ENCODE measurements around a stretch of chr2.

GRCh38 chr2:45075423-45075955 is 66.2 kb upstream of the SIX2 start:
- PRO-cap, 2 experiments: no peak in any of the 2 experiments

GRCh38 chr2:45168657-45169265 is 159.5 kb upstream of the SIX2 start:
- PRO-cap, 2 experiments: no peak in any of the 2 experiments

DNA sequence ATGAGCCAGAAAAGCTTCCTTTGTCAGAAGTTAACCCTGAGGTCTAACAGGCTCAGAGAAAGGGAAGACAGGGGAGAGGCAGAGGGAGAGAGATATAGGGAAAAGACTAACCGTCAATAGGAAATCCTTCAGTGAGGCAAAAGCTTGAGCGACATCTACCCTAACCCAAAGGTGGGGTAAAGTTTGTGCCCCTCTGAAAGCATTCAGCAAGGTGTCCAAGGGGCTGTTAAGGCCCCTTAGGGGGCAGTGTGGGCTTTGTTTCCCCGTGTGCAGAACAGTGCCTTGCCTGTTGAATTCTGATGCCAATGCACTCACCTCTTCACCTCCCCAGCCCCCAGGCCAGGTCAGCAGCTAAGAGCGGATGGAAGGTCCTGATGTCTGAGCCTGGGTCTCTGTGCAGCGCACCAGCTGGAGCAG is 12.0 kb upstream of the PRKCE start:
- PRO-cap, 2 experiments: no peak in any of the 2 experiments

- PRO-cap, 2 experiments: no peak in any of the 2 experiments
These were observed 294.6 kb upstream of the EPAS1 start for GRCh38 chr2:46002572-46002943.

GRCh38 chr2:46035590-46036524 is 261.4 kb upstream of the EPAS1 start:
- PRO-cap, 2 experiments: no peak in any of the 2 experiments

DNA sequence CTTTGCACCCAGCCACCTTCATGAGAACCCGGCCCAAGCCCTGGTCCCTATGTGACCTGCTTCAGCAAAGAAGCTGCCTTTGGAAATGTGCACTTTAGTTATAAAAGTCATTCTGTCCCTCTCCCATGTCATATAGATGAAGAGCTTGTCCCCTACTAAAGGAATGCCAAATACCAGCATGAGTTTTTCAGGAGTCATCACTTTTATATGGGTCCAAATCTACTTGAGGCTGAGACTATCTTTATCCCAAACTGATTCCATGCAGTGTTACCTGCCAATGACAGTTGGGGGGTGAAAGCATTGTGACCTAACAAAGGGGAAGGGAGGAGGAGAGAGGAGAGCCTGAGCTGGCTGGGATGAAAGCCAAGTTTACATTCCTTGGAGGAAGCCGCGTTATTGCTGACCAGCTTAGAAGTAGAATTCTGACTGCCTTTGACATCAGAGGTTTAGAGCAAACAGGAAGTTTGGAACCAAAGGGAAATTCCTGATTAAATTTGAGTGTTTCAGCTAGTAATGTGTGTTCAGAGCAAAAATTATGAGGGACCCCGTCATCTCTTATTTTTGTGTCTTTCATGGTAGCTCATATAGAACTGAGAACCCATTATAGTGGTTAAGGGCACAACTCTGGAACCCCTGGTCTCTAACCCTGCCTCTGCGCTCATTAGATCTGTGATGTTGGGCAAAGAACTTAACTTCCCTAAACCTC is 199.5 kb upstream of the EPAS1 start:
- PRO-cap, 2 experiments: no peak in any of the 2 experiments

- PRO-cap, 2 experiments: no peak in any of the 2 experiments
These were observed 161.3 kb upstream of the EPAS1 start for GRCh38 chr2:46135770-46136496.

- PRO-cap, 2 experiments: no peak in any of the 2 experiments
These were observed 3.4 kb downstream of the EPAS1 start for GRCh38 chr2:46300402-46301172.

GRCh38 chr2:46319068-46319406 is 21.8 kb downstream of the EPAS1 start:
- PRO-cap, 2 experiments: no peak in any of the 2 experiments

DNA sequence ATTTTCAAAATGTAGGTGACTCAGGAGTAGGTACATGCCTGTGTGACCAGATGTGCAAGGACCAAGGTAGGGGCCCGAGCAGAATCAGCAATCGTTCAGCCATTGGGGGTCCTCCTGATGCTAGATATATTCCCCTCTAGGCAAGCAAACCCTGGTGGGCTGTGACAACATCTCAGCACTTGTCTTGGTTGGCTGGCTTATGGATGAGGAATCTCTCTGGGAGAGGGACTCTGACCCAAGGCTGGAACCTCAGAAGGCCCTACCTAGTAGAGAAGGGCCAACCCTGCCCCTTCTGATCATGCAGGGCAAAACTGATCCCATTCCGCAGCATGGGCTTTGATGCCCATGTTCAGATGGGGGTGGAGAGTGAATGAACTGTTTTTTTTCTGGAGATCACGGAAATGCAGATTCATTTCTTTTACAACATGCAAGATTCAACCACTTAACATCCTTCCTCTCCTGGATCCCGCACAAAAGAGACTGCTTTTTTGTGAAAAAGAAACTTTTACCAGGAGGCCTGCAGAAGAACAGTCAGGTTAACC is 91.1 kb downstream of the EPAS1 start:
- PRO-cap, 2 experiments: no peak in any of the 2 experiments

DNA sequence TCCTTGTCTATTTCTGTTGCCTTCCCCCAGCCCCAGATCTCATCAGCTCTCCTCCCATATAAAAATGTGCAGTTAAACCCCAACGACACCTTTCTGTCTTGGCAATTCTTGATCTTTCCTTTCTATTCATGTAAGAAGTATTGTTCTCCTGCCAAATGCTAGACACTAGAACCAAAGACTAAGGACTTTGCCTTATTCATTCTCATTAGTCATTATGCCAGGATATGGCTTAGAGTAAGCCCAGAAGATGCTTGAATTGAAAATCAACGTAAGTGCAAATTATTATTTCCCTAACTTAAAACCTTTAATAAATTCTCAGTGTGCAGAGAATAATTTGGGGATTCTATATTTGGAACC is 474 bp downstream of the CRIPT start:
- PRO-cap, 2 experiments: no peak in any of the 2 experiments

DNA sequence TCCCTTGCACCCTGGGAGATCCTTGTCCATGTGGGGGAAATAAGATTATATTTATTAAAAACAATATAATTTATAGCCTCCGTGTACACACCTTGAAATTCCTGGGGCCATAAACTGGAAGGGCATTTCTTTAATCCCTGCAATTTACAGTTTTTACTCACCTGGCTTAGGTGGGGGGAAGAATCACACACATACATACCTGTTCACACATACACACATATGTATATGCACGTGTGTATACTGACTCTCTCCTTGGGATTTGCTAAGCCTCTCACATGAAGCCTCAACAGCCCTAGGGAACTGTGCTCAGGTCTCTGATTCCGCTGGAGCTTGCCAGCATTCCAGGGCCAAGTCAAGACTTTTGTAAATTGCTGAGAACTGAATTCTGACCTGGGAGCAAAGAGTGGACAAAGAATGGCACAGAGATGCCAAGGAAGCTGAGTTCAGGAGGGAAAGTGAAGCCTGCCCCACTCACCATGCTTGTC is 39.5 kb downstream of the CRIPT start:
- PRO-cap, 2 experiments: no peak in any of the 2 experiments

DNA sequence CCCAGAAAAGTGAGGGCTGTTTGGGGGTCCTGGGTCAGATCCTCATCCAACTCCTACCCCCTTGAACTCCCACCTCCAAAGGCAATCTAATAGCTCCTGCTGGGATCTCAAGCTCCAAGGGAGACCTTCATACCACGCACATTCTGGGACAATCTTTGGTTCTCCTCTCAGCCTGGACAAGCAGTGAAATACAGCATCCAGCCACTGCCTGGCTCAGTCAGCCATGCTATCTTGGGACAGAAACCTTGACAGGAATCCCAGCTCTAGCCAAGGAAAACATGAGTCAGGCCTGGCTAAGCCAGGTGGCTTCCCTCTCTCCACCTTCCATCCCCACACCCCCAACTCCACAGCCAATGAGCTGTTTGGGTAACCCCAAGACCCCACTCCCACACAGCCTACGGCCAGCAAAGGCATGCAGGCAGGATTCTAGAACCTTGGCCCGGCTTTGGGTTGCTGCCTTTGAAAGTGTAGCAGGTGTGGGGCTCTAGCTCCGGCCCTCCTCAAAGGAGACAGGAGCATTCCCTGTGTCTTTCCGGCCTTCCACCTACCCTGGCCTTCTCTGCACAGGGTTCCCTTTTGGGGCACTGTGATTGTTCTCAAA is 64.9 kb downstream of the MCFD2 start:
- PRO-cap, 2 experiments: no peak in any of the 2 experiments

- PRO-cap, 2 experiments: no peak in any of the 2 experiments
These were observed 56.9 kb downstream of the MCFD2 start for GRCh38 chr2:46858435-46859316.

DNA sequence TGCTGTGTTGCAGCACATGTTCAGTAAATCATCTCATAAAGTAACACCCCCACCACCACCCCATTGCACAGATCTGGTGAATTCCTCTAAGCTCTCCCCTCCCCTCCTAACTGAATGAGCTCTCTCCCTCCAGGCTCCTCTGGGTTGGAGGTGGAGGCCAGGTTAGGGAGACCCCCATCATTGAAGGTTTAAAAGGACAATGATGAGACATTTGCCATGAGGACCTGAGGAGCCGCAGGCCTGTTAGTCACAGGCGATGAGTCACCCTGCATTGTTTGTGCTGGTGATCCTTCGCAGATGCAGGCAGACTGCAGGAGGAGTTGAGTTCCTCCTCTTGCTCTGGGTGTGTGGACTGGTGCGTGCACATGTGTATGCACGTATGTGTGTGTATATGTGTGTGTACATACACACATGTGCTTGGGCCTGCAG is 42.1 kb downstream of the MCFD2 start:
- PRO-cap, 2 experiments: peak in 1 of 2 experiments; most common plus-strand start position 306 of the sequence (in 1)

DNA sequence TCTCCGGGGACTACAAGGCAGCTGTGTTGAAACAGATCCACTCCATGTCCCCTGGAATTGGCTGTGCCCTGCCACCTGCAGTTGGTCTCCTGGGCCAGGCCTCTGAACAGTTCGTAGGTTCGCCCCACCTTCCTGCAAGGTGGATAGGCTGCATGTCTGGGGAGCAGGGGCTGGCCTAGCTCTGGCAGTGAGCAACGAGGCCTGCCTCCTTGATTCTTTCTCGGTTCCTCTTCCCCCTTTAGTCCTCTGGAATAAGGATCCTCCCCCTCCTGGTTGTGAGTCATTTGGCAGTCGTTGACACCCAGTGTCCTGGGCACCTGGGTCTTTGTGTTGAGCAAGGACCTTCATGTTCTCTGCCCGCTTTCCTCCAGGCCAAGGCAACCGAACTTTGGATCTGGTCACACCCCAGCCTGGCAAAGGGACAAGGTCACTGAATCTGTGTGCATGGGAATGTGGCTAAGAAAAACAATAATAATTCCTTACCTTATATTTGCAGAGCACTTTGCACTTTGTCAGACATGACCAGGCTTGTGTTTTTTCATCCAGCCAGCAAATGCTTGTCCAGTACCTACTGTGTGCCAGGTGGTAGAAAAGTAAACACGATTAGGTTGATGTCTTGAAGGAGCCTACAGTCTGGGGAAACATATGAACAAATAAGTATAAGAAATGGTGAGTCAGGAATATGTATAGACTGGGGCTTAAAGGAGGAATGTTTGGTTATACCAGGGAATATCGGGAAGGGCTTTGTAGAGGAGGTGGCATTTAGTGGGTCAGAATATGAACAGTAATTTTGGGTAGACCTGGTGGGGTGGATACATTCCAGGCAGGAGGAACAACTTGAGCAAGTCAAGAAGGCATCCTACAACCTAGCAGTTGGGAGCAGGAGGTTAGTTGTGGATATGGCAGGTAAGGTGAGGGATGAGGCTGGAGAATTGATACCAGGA is 29.8 kb downstream of the TTC7A start:
- PRO-cap, 2 experiments: peak in 1 of 2 experiments; most common minus-strand start position 222 of the sequence (in 1)

- PRO-cap, 2 experiments: peak in 1 of 2 experiments; most common plus-strand start chr2:46983416 (in 1); most common minus-strand start chr2:46983337 (in 1)
These were observed 42.1 kb downstream of the TTC7A start for GRCh38 chr2:46983103-46983627.

DNA sequence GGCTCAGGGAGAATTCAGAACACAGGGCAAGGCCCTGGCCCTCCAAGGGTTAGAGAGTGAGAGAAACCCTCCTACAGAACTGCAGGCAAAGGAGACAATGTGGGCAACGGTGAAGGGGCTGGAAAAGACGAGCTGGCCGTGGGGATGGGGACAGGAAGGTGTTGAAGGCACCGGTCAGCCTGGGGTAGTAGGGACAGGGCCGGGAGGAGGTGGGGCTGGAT is 66.8 kb downstream of the TTC7A start:
- PRO-cap, 2 experiments: no peak in any of the 2 experiments

GRCh38 chr2:47054239-47055188 is 100.6 kb downstream of the STPG4 start:
- PRO-cap, 2 experiments: no peak in any of the 2 experiments

- PRO-cap, 2 experiments: no peak in any of the 2 experiments
These were observed 68.8 kb downstream of the STPG4 start for GRCh38 chr2:47086065-47087015.